ENCODE measurements around the gene AKR1C1.

GRCh38 chr10:3805625-3806351, 20.8 kb upstream of the KLF6 start:
- PRO-cap, 2 experiments: peak in 1 of 2 experiments; most common plus-strand start chr10:3806152 (in 1); most common minus-strand start chr10:3806128 (in 1)

DNA sequence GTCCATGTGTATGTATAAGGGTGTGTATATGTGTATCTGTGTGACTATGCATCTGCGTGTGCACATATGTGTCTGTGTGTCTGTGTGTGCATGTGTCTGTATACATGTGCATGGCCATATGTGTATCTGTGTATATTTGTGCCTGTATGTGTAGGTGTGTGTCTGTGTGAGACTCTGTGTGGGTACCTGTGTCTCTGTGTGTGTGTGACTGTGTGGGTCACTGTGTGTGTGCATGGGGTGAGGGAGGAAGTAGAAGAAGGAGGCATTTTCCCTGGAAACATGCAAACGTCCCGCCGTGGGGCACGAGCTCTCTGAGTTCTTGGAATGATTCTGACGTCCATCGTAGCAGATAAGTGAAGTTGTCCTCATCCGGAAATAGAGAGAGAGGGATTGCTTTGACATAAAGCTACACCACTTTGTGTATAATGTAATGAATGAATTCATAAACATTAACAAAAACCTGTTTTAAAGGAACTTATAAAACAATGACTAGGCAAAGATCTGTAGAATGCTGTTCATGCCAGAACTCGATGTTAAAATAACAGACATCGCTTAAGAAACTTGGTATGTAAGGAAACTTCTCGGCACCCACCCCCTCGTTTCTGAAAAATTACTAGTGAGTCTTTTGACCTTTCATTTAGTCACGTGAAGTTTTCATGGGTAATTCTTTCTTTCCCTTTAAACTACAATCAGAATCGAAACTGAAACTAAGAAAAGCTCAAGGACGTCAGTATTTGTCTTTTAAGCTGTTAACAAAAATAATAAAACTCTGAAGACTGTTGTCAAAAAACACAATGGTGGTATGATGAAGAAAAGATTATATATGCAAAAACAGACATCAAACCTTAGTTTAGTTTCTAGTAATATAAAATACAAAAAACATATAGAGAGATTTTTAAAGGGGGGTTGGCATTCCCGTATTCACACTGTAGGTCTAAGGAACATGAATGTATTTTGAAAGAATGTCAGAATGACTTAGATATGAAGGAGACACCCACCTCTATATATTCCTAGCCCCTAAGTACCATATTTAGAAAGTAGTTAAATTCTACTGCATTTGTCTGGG, 43.7 kb upstream of the KLF6 start:
- PRO-cap, 2 experiments: peak in 2 of 2 experiments; most common minus-strand start position 604 of the sequence (in 2)

GRCh38 chr10:3853417-3854055, 68.5 kb upstream of the KLF6 start:
- PRO-cap, 2 experiments: peak in 2 of 2 experiments; most common minus-strand start chr10:3853560 (in 2)

- PRO-cap, 2 experiments: no peak in any of the 2 experiments
Measured at GRCh38 chr10:3869094-3869453, 84.1 kb upstream of the KLF6 start.

DNA sequence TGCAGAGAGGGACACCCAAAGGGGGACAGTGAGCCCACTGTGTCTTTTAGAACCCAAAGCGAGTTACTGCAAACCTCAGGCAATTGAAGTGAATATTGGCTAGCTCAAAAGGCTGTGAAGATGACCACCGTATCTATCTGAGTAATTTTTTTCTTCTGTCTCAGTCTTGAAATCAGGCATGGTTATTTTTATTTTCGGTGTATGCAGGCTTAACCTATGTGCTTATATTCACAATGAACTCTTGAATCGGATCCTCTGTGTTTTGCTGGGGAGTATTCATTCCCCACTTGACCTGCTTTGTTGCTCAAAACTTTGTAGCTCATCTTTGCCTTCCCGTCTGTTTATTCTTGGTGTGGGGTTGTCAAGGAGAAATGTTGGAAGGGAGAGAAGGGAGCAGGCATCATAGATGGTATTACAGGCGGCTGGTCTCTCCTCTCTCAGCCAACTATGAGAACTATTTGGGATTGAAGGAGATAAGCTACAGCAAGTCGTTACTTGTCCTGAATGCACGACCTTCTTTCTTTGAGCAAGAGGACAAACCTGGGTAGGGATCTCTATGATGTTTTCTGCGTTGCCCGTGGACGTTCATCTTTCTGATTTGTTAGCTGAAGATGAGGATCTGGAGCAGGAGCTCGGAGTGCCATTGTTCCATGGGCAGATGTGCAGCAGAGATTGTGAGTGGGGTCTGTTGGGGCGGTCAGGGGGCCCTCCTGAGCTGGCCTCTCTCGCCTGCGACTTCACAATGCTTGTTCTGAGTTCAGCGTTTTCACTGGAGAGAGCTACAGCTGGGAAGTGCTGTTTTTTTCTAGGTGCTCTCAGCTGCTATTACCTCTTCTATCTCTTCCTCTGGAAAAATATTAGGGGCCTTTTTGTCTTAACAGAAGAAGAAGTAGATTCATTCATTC, 126.7 kb upstream of the KLF6 start:
- PRO-cap, 2 experiments: no peak in any of the 2 experiments

DNA sequence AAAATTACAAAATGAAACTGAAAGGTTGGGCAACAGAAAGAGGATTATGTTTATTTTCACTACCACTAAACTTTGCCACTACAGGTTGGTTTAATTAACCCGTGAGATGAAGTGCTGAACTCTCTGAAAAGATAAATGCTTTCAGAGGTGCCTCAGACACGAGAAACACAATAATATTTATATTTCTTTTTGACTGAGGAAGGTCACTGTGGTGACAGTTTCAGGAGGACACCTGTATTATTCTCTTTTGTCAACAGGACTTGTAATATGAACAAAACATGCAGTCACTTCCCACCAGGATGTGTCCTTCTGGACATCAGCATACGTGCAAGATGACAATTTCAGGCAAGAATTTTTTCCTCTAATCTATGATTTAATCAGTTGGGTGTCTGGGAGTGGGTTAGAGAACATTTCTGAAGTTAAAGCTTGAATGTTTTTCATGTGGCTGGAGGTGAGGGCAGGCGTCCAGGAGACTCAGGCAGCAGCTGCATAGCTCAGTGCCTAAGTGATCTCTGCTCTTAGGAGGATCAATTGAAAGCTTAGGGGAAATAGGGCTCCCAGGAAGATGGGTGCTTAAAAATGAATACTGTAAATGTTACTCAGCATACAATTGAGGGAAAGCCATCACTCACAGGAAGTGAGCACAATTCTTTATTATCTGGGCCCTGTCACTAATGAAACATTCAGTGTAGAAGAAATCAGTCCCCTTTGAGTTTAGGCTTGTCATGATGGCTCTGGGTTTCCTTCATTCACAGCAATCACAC, 457.5 kb upstream of the KLF6 start:
- PRO-cap, 2 experiments: no peak in any of the 2 experiments

DNA sequence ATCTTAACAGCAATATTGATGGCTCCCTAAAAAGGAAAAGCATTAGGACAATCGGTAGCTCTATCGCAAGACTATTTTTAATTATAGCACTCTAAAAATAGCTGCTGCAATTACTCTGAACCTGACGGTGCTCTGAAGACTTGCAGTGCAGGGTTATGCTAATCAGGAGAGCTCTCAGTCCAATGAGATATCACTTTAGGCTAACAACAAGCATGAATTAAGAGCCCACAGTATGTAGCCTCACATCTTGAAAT, 515.9 kb upstream of the AKR1E2 start:
- PRO-cap, 2 experiments: no peak in any of the 2 experiments

- PRO-cap, 2 experiments: no peak in any of the 2 experiments
Measured at GRCh38 chr10:4372478-4373010, 453.5 kb upstream of the AKR1E2 start.

DNA sequence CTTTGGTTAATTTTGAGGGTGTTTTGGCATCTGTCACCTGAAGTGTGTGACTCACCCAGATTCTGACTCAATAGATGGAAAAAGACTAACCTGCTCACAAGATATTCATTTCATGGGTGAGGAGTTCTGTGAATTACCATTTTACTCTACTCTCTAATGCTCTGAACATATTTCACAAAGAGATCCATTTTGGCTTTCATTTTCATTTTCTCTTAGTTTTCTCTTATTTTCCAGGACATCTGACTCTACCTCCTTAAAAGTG, 174.3 kb upstream of the AKR1E2 start:
- PRO-cap, 2 experiments: no peak in any of the 2 experiments

DNA sequence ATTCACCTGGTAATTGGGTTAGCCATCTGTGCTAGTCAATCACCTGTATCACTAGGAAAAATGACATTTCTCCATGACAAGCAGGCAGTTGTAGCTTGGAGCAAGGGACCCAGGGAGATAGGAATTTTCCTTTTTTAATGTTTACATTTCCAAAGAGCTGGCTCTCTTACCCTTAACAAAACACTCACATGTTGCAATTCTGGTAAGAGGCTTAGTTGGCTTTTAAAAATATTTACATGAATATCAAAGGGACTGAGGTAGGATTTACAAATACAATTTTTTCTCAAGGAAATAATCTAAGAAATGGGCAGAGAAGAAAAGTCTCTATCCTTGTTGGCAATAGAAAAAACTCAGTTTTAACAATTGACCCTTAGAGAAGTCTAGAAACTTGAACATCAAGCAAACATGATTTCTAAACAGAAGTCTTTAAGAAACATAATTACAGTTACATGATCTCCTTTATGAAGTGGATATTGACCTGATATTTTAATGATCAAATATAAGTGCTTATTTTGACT, 16.0 kb upstream of the AKR1C1 start:
- PRO-cap, 2 experiments: no peak in any of the 2 experiments

- PRO-cap, 2 experiments: no peak in any of the 2 experiments
Measured at GRCh38 chr10:4947631-4948258, 15.5 kb upstream of the AKR1C1 start.

DNA sequence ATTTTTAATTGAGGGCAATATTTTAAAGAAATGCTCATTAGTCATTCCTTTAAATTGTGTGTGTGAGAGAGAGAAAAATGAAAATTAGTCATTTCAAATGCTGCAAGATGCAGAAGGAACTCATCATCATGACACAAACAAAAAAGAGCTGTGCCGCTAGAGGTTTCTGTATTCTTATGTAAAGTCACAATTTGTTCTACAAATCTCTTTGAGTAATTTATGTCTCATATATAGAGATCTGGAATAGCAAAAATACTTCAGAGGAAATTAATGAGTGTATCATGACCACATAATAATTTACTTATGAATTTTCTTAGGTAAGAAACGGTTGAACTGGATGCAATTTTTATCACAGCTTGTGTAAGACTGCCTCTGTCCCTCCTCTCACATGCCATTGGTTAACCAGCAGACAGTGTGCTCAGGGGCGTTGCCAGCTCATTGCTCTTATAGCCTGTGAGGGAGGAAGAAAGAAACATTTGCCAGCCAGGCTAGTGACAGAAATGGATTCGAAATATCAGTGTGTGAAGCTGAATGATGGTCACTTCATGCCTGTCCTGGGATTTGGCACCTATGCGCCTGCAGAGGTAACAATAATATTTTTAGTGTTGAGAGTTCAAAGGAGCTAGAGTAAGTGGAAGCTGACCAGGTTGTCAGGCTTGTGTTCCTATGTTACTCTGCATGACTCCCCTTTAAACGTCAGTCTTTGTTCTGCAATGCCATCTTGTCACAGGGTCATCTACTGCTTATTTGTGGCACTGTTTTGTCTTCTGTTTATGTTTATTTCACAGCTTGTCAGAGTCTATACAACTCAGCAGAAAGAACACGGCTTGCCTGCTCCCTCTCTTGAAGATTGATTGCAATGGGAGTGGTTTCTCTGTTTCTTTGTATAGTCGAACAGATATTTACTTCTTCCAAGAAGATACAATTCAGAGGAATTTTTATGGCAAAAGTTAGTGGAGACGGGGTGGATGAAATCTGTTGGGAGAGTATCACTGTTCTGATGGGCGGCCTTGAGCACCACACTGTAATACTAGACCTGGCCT, at the start of gene AKR1C1:
TSS of gene AKR1C1 (plus strand) at position 471 of the 1,043 bp plus-strand sequence.
- PRO-cap, 2 experiments: no peak in any of the 2 experiments

DNA sequence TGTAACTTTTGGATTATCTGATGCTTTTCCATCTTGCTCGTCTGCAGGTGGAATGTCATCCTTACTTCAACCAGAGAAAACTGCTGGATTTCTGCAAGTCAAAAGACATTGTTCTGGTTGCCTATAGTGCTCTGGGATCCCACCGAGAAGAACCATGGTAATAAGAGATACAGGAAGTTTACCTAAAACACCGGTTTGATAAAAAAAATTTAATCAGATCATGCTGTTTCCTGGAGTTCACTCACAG, 8.9 kb downstream of the AKR1C1 start:
- PRO-cap, 2 experiments: no peak in any of the 2 experiments

GRCh38 chr10:4995179-4995654, 8.4 kb downstream of the AKR1C2 start:
- PRO-cap, 2 experiments: no peak in any of the 2 experiments

DNA sequence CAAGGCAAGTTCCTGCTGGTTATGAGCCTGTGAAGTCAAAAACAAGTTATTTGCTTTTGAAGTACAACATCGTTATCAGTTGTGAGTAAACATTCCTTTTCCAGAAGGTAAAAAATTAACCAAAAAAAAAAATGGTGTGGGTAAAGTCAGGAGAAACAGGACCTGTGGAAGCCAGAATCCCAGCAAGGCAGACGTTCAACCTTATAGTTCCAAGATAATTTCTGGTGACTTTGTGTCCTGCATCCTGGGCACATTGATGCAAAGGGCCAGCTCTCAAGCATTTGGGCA, 37.6 kb downstream of the AKR1C8 start:
- PRO-cap, 2 experiments: peak in 1 of 2 experiments; most common plus-strand start position 143 of the sequence (in 1)

DNA sequence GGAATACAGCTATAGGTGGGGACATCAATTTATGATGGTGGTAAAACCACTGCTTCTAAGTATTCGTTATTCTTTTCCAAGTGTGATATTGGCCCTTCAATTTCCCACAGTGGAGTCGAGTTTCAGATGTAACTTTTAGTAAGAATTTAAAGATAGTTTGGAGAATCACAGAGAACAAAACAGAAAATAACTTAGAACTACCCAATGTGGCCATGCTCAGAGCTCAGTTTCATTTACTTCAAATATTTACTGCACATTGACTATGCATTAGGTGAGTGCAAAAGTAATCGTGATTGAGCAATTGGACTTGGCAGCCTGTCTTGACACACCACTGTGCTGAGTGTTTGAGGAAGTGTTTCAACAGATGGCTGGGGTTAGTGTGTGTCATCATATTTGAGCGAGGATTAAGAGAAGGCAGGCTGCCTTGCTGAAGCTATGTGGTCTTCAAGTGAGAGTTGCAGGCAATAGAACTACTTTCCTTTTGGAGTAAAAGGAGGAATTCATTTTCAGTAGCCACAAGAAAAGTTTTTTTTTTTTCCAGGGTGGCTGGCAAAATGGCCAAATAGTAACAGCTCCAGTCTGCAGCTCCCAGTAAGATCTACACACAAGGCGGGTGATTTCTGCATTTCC, 37.4 kb downstream of the AKR1C4 start:
- PRO-cap, 2 experiments: no peak in any of the 2 experiments

DNA sequence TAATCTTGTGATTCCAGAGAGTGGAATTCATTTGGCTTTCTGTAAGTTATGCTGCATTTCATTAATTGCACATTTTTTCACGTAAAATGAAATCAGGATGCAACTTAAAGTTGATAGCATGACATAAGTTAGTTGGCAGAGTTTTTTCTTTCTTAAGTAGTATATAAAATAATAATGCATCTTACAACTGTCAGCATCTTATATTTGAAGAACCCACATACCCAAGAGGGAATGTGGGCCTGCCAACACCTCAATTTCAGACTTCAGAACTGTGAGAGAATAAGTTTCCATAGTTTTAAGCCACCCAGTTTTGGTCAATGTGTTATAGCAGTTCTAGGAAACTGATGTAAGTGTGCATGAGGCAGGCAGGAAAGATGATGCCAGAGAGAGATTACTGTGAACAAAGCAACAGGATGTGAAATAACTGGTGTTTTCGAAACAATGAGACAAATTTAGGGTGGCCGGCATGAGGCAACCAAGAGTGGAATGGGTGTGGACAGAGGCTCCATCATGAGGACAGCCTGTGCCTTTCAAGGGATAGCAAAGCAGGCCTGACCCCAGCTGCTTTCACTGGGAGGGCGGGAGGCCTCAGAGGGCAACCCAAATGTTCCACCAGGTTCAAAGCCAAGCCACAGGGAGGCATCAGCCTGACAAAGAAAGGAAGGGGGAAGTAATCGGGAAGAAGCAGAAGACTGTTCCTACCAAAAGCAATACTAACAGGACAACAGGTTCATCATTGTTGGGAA, 67.4 kb upstream of the UCN3 start:
- PRO-cap, 2 experiments: no peak in any of the 2 experiments

DNA sequence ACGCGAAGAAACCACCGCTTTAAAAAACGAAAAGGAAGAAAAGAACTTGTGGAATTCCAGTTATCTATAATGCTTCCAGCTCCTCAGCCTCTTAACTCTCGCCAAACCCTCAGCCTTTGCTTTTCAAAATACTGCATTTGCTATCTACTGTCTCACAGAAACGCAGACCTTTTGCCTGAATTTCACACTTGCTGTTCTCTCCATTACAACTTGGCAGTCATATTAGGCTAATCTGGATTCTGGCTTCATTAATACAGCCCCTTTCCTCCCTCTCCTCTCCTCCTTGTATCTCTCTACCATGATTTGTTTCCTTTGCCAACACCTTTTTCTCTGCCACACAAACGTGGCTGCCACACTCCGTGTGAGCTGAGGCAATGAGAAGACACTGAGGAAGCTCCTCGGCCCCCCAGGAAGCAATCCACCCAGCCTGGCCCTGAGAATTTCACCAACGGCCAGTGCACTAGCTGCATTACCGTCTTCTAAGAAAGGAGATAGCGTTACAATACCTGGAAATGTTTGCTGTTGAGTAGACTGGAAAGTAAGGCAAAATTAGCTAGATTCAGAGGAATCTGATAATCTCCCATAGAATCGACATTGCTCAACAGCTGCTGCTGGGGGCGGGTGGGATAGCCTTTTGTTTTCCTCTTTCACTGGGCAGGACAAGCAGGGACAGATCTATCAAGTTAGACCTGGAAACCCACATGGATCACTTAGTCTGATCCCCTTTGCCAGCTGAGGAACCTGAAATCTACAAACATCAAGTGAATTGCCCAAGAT, 37.1 kb downstream of the CALML5 start:
- PRO-cap, 2 experiments: no peak in any of the 2 experiments

DNA sequence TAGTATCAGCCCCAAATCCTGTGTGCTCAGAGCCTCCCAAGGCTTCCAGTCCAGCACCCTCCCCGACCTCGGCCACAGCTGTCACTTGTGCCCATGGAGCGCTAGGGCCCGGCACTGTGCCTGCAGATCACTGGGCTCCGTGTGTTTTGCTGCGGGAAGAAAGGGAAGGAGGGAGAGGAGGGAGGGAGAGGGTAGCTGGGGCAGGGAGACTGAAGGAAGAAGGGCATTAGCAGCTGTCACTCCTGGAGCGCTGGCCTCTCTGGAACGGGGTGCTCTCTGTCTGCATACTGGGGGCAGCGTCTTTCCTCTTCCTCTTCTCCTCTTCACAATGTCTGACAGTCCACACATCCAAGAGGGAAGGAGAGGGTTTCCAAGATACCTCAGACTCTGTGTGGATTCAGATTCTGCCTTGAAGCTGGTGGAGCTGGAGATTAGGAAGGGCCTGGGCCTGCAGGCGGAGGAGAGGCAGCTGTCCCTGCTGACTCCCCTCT, 13.1 kb downstream of the CALML5 start:
- PRO-cap, 2 experiments: no peak in any of the 2 experiments

- PRO-cap, 2 experiments: no peak in any of the 2 experiments
Measured at GRCh38 chr10:5509450-5509950, 10.1 kb upstream of the CALML5 start.